Left ventricle myocardium (tissue), 1 donor: ENCODE measurements around the genes TDRD3 and DIS3.

DNA sequence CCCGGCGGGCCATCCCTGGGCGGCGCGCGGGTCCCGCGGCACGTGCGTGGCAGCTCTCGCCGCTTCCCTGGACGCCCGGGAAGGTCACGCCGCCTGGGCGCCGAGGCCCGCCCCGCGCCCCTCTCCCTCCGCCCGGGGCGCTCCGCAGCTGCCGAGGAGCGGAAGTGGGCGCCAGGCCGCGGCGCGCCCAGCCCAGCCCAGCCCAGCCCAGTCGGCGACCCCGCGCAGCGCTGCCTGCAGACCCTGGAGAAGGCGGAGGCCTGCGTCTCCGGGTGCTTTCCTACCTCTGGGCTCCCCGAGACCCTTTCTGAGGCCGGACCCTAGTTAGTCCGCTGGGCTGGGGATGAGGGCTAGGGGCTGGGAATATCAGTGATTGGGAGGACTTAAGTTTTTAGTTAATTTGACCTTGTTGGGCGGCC is 42.0 kb upstream of the HNRNPA1L2 start:
- PRO-cap, result bidirectional peak, plus-strand start at position 210 of the sequence, minus-strand start at position 58 of the sequence

DNA sequence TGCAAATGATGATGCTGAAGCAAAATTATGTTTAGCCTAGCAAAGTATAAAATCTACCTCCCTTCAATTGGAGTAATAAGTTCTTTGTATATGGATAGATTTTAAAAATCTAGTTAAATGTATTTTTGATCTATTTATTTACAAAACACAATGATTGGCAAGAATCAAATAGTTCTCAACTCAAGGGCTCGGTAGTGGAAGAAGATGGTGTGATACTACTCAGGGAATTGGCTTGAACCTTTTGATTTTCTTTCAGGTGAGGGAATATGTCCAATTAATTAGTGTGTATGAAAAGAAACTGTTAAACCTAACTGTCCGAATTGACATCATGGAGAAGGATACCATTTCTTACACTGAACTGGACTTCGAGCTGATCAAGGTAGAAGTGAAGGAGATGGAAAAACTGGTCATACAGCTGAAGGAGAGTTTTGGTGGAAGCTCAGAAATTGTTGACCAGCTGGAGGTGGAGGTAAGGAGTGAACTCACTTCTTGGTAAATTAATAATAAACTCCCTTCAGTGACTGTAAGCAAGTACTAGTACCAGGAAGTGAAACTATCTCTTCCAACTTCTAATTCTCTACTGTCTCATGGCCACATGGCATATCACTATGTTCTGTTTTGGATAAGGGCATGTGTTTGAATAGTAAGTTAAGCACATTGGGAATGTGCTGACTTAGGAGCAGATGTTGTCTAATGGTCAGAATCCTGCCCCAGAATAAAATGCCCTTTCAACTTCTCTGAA is 13.2 kb downstream of the OLFM4 start:
- PRO-cap, result no peak

DNA sequence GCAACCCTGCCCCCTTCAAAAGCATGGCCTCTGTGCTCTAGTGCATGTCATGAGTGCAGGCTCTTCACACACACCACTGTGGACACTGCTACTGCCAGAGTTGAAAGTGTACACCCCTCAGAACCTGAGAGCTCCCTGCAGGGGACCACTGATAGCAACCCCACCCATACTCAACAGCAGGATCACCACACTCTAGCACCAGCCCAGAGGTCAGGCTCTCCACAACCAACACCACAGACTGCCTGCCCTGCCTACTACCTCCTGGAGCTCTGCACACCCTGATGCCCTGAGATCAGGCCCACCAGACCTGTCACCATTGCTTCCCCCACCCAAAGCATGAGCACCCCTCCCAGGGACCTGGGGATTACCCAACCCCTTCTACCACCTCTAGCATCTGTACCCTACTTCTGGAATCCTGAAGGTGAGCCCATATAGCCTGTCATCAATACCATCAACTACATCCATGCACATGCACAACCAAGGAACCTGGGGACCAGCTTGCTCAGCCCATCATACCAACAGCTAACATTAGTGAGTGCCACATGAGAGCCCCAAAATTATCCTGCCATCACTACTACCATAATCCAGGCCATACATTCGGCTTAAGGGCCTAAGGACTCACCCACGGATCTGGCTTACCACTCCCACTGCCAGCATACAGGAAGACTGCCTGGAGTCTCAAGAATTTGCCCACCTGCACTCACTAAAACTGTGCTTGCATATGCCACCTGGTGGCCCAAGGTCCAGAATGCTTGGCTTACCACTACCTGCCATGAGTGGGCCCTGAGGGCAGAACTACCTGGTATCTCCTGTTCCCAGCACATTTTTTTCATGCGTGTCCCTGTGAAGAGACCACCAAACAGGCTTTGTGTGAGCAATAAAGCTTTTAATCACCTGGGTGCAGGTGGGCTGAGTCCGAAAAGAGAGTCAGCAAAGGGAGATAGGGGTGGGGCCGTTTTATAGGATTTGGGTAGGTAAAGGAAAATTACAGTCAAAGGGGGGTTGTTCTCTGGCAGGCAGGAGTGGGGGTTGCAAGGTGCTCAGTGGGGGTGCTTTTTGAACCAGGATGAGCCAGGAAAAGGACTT is 1563.0 kb upstream of the PRR20A start:
- PRO-cap, result no peak

GRCh38 chr13:55879718-55880179 is 1261.0 kb upstream of the PRR20A start:
- PRO-cap, result no peak

DNA sequence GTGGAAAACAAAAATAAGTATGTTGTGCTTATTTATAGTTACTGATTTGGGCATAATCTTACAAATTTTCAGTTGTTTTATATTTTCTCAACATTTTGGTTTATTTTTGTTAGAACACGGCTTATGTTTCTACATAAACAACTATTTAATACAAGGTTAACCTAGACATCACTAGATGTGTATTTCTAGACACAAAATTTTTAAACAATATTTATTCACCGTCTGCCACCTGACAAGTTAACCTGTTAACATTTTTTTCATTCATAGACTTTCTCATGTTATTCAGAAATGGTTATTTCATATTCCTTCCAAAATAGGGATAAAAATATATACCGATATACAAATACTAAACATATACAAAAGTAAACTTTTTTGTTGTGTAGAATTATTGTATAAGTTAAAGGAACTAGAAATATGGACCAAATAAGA is 68.8 kb upstream of the PRR20A start:
- PRO-cap, result no peak

DNA sequence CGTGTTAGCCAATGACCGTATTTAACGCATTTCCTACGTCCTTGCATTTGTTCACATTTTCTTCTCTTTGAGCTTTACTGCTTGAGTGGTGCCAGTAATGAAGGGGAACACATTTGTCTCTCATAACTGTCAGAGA is 821.2 kb downstream of the DIAPH3 start:
- PRO-cap, result no peak

GRCh38 chr13:60396741-60397674 is at the start of gene TDRD3:
TSS of gene TDRD3 (plus strand) at chr13:60397220.
- PRO-cap, result bidirectional peak, plus-strand start at chr13:60396985, minus-strand start at chr13:60396938; bidirectional peak, plus-strand start at chr13:60397076, minus-strand start at chr13:60397109; bidirectional peak, plus-strand start at chr13:60397579, minus-strand start at chr13:60397442

- PRO-cap, result no peak
These were observed 8.3 kb downstream of the TDRD3 start for GRCh38 chr13:60405259-60405728.

DNA sequence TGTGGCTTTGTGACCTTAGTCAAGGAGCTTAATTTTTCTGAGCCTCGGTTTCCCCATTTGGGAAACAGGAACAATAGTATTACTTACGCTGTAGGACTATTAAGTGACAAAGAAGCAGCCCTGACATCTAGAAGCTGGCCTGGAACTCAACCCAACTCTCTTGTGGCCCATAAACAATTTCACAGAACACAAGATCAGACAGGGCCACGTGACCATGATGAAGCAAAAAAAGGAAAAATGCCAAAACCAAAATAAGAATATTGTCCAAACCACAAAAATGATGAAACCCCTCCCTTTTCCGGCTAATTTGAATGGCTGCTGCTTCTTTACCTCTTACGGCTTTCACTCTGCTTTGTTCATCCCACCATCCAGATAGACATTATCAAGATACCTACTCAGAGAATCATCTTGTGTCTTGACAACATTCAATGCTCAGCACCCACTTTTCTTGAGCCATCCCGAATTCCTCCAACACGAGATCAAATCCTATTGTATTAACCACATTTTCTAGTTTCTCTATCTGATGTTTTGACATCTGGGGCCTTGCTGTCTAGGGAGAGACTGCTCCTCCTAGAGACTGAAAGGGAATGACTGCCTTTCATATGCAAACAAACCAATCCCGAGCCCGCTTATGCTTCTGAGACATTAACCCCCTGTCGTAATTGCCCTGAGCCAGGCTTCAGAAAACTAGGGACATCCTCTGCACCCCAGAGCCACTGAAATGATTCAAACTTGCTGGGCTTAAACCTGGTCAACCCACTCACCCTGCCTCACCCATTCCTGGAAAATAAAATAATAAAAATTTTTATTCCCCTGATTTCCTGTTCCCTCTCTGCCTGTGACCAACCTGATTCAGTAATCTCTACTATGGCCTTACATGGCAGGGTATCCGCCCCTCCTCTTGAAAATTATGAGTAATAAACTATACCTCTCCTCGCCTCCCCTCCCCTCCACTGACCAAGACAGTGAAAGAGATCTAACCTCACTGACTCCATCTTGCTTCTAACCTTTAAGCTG is 186.4 kb downstream of the TDRD3 start:
- PRO-cap, result no peak

DNA sequence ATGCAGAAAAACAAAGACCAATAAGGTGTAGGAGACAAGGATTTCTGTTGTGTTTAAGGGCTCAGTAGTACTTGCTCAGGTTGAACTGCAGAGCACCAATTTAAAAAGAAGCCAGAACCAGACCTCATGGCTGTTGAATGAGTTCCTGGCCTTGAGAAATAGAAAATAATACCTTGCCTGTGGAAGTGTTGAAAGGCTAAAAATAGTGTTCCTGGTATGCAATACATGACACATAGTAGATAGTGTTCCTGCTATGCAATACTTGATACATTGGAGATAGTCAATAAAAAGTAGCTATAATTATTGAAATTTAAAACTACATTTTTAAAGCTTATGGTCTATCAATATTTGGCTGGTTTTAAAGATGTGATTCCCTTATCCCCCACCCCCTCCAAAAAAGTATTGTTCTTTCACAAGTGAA is 595.7 kb downstream of the PCDH9 start:
- PRO-cap, result unidirectional peak, minus-strand start at position 139 of the sequence

GRCh38 chr13:66665908-66666474 is 564.1 kb downstream of the PCDH9 start:
- PRO-cap, result no peak

GRCh38 chr13:68256658-68257171 is 1026.6 kb upstream of the PCDH9 start:
- PRO-cap, result no peak

- PRO-cap, result no peak
These were observed 168.3 kb downstream of the KLHL1 start for GRCh38 chr13:69939946-69940366.

- PRO-cap, result bidirectional peak, plus-strand start at chr13:72782133, minus-strand start at chr13:72781898
These were observed at the start of gene DIS3 for GRCh38 chr13:72781227-72782409. TSS of gene DIS3 (minus strand) at chr13:72781900.

GRCh38 chr13:73064885-73065349 is 6.1 kb downstream of the KLF5 start:
- PRO-cap, result no peak

- PRO-cap, result no peak
These were observed 82.5 kb downstream of the KLF5 start for GRCh38 chr13:73141034-73141918.

DNA sequence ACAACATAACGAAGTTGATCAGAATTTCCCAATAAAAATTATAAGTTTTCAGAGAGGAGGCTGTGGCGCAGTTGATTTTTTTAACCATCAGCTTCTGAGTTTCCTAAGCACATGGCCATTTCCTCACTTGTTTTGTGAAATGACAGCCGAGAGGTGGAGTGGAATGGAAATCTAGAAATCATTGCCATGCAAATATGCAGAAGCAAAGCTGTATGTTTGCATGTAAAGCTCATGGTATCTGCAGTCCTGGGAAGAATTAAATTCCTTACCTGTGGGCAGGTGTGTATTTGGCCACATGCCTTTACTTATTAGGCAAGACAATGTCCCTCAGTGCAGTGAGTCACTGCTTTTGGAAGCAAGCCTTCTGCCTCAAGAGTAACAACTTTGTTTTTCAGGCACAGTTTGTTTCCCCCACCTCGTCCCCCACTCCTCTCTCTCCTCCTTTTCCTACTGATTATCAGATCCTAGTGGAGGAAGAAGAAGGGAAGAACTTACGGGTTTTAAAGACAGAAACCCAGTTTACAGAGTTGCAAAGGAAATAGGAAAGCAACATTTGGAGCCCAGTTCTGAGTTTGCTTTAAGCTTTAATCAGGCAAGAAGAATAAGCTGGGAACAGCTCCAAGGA is 189.9 kb downstream of the KLF5 start:
- PRO-cap, result no peak

- PRO-cap, result no peak
These were observed 559.4 kb downstream of the KLF5 start for GRCh38 chr13:73618254-73618592.

DNA sequence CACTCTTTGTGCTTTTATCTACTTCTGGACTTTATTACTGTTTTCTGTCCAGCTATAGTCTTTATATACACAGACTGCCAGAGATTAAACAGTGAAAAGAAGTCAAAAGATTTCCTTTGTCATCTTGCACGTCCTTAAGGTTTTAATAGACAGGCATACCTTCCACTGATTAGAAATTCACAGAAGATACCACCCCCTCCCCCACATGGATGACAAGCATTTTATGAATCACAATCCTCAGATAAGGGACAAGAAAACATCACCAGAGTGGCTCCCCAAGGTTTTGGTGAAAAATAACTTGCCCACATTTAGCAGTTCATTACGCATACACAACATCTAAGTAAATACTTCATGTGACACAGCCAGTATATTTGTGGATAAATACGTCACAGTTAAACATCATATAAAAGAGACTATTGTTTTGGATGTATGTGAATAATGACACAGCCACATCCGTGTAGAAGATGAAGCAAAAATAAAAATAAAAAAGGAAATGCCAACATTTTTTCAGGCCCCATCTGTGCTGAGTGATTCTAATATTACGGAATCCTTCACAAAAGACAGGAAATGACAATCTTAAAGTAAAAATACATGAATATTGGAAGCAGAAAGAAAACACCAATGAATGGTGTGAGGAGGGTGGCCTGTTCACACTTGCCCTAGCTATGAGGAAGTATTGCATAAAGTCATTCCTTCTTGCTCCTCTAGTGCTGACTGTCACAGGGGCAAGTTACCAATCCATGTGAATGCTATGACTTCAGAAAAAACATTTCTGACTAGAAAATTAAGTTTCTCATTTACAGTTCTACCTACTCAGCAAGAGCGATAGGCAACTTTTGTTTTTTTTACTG is 618.3 kb downstream of the KLF5 start:
- PRO-cap, result no peak

GRCh38 chr13:73765882-73766449 is 707.2 kb downstream of the KLF5 start:
- PRO-cap, result no peak